AG09309 (cell line): ENCODE measurements around the genes KLHL12 and CHIT1.

DNA sequence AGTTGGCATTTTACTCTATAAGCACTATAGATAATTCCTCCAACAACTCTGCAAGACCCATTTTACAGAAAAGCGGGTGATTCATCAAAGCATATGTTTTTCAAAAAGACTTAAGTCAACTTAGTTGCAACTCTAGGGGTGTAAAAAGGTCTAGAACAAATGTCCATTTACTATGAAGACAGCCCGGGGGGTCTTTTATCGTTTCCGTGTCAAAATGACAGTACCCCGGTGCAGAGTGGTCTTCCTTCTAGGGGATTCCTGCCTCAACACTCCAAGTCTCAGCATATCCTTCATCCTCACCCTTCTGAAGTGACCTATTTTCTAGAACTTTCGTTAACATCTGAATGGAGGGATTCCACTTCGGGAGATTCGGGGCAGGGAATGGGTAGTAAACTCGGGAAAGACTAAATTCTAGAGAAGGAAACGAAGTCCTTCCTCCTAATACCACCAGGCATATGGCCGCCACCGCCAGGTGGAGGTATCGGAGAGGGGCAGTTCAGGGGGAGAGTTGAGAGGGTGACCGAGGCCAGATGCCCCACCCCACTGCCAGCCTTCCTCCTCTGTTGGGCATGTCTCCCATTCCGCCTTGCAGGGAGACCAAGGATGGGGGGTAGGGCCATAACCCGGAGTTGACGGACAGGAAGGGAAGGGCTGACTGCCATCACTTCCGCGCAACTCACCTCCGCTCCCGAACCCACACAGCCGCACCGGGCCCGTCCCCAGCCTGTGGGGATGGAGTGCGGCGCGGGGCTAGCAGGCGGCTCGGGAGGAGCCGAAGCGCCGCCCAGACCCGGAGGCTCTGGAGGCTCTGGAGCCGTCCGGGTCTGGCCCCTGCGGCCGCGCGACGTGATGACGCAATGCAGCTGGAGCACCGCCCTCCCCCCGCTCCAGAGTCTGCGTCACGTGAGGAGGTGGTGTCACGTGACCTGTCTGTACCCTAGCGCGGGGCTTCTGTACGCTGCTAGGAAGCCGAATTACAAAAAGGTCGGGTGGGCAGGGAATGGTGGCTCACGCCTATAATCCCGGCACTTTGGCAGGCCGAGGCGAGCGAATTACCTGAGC, at the start of gene KLHL12:
Gene KLHL12 (minus strand): TSS at position 826 of the 1,062 bp plus-strand sequence.
- RRBS, result 1% methylated on average over 14 of the region's 56 CpGs

GRCh38 chr1:202950948-202951212, 7.2 kb downstream of the ADIPOR1 start:
- RRBS, result no CpG with 5 or more reads among the region's 2 CpGs

DNA sequence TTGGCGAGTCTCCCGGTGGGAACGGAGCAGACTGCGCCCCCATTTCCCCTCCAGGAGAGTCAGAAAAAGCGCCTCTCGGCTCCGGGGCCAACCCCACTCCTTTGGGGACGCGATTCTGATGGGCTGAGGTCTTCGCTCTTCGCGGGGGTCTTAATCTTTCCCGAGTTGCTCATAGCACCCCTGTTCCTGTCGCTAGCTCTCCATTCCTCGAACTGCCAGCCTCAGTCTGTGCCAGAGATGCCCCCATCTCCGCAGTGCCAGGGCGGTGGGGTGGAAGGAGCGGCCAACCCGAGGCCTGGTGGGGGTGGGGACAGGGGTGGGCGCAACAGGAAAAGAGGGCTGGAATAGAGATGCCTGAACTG, 604 bp downstream of the PPFIA4 start:
- RRBS, result 4% methylated on average over 6 of the region's 20 CpGs

- RRBS, result no CpG with 5 or more reads among the region's 11 CpGs
These were observed 1.8 kb upstream of the MYBPH start for GRCh38 chr1:203177231-203178026.

- RRBS, result no CpG with 5 or more reads among the region's 6 CpGs
These were observed at the start of gene CHIT1 for GRCh38 chr1:203229419-203230011. CHIT1 (minus strand) TSS chr1:203229673.

- RRBS, result no CpG with 5 or more reads among the region's 7 CpGs
These were observed 31.4 kb upstream of the BTG2 start for GRCh38 chr1:203273909-203274364.

DNA sequence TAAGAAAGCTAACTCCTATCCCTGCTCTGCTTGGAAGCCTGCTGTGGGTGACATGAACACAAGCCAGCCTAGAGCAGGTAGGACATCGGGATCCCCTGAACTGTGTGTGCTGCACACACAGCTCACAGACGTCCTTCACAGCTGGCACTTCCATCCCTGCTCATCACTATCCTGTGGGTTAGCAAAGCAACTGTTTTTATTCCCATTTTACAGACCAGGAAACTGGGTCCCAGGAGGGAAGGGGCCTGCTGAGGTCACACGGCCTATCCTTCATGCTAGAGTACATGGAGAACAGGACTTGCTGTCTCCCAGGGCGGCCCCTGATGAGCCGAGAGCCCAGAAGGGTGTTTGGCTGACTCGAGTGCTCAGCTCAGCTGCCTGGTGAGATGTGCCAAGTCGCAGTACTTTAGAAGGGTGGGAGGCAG, 28.4 kb upstream of the BTG2 start:
- RRBS, result no CpG with 5 or more reads among the region's 7 CpGs

DNA sequence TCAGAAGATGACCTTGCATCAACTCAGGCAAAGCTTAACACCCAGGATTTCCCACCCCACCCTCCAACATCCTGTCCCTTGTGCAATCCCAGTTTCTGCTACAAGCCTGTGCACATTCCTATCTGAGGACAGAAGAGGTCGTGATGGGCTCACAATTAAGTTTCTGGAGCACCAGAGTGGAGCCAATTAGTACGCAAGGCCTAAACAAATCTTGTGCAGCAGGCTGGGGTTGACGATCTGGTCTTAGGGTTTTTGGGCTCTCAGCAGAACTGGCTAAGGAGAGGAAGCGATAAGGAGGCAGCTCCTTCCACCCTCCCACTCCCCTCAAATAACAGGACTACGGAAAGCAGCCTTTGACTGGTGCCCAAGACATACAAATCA, 18.2 kb upstream of the FMOD start:
- RRBS, result no CpG with 5 or more reads among the region's 5 CpGs

- RRBS, result 72% methylated on average over 5 of the region's 24 CpGs
These were observed 7.8 kb downstream of the PRELP start for GRCh38 chr1:203483213-203483936.

GRCh38 chr1:203521217-203521761, 27.3 kb downstream of the OPTC start:
- RRBS, result no CpG with 5 or more reads among the region's 6 CpGs

GRCh38 chr1:203597258-203598135, 29.1 kb upstream of the ATP2B4 start:
- RRBS, result no CpG with 5 or more reads among the region's 14 CpGs

GRCh38 chr1:203655500-203656150, 29.0 kb downstream of the ATP2B4 start:
- RRBS, result no CpG with 5 or more reads among the region's 10 CpGs

DNA sequence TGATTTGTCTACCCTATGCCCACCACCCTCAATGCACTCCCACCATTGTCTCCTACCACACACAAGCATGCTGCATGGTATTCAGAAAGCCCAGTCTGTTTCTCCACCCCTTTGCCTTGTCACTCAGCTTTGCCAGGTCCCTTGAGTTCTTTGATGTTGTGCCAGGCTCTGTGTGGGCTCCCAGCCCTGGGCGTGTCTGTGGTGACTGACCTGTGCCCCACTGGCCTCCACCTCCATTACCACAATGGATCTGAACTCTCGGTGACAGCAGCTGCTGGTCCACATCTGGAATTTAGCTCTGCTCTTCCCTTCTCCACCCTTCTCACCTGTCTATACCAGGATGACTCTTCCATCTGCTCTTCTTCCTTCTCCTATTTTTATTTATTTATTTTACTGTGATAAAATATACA, 35.0 kb downstream of the ATP2B4 start:
- RRBS, result no CpG with 5 or more reads among the region's 2 CpGs

DNA sequence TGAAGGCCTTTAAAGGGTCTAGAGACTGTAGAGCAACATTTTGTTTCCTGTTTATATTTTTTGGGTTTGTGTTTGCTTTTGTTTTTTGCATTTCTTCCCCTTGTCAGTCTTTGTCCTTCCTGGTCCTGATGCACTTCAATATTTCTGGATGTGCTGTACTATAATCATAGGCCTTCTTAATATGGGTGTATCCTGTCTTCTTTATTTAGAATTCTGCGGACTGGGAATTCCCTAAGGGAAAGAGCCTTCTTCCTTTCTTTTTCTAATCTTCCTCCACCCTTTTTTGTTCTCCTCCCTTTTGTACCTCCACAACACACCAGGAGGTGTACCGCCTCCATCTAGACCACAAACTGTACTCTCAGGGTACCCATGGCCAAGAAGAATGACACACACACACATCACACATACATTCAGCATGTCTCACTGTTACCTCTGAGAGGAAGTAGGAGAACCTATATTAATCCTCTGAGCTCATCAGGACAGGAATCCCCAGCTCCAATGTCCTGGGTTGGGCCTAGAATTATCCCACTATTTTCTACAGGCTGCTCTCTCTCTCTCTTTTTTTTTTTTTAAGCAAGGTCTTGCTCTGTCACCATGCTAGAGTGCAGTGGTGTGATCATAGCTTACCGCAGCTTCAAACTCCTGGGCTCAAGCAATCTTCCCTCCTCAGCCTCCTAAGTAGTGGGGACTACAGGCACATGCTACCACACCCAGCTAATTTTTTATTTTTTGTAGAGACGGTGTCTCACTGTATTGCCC, 36.6 kb downstream of the ATP2B4 start:
- RRBS, result no CpG with 5 or more reads among the region's 4 CpGs

DNA sequence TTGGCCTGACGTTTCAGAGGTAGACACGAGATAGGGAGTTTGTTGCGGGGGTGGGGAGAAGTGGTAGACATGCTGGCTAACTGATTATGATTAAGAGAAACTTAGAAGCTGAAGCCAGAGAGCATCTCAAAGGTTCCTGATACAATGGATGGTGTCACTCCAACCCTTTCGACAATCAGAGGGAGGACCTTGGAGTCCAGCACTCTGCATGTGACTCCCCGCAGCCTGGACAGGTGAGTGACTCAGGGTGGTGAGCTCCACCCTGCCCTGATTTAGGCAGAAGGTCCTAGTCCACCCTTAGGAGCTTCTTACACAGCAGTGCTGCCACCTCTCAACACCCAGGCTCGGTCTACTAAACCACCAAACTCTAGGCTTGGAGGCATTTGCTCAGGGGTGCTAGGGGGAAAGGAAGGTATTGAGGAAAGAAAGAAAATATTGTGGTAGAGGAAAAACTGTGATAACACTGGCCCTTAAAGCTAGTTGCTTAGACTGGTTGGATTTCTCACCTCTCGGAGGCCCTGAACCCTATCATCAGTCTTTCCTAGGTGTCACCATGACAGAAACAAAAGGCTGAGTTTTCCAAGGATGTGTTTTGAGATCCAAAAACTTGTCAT, 546 bp downstream of the LAX1 start:
- RRBS, result no CpG with 5 or more reads among the region's 7 CpGs

GRCh38 chr1:203802155-203803061, 7.0 kb downstream of the ZBED6 start:
- RRBS, result no CpG with 5 or more reads among the region's 6 CpGs

DNA sequence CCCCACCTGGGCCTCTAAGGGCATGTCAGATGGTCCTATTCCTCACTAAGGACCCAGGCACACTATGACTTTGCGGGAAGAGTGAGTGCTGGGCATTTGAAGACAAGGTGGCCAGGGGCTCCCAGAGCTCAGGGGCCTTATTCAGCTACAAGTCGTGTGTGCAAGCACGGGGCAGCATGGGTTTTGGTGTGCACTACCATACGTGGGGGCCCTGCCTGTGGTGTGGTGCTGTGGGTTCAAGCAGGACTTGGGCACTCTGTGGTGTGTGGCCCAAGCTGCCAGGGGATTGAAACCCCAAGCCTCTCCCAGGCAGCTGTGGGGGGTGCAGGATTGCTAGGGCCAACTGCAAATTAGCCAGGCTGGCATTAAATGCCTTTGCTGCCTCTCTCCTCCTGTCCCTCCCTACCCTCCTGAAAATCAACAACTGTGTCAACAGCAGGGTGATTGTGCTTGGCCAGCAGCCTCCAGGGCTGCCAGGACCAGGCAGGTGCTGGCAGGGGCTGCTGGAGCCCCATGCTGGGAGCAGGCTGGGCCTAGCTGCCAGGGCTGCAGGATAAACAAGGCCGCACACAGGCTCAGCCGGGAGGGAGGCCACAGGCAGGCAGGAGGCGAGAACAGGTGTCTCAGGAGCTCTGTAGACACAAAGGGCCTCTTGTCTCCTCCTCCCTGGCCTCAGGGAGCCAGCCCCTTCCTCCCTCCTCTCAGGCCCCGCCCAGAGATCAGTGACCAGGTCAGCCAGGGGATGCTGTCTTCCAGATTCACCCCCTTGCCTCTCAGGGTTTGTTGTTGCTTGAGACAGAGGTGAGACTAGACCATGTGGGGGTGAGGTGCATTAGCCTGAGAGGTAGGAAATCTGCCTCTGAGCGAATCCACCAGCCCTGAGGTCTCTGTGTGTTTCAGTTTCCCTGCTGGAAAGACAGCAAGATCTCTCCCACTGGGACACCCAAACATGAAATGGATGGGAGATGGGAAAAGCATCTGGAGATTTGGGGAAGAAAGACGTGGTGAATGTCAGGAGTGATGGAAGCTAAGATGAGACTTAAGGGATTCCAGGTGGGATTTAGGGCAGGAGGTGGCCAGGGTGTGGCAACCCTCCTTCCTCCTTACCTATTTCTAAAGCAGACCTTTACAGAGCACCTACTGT, 11.5 kb downstream of the SOX13 start:
- RRBS, result no CpG with 5 or more reads among the region's 10 CpGs

GRCh38 chr1:204094861-204095190, 21.9 kb downstream of the SOX13 start:
- RRBS, result no CpG with 5 or more reads among the region's 7 CpGs

GRCh38 chr1:204442724-204443639, 31.4 kb upstream of the PPP1R15B start:
- RRBS, result no CpG with 5 or more reads among the region's 14 CpGs

- RRBS, result no CpG with 5 or more reads among the region's 31 CpGs
These were observed 9.9 kb upstream of the MDM4 start for GRCh38 chr1:204505978-204506976.